ENCODE results near the gene SFXN4.

DNA sequence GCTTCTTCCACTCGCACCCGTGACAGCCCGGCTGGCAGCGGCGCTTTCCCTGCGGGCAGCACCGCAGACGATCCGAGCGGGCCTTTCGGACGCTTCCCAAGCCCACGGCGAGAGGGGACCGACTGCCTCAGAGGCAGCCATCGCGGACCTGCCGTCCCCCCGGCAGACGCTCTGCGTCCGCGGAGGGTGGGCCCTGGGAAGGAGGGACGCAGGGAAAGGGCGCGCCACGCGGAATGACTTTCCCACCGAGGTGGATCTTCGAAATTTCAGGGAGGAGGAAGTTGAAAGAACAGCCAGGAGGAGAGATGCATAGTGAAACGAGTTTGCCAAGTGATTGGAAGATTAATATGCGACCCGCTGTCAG lies 603 bp upstream of the PDZD8 start:
- PRO-cap, 2 experiments: no peak in any of the 2 experiments

DNA sequence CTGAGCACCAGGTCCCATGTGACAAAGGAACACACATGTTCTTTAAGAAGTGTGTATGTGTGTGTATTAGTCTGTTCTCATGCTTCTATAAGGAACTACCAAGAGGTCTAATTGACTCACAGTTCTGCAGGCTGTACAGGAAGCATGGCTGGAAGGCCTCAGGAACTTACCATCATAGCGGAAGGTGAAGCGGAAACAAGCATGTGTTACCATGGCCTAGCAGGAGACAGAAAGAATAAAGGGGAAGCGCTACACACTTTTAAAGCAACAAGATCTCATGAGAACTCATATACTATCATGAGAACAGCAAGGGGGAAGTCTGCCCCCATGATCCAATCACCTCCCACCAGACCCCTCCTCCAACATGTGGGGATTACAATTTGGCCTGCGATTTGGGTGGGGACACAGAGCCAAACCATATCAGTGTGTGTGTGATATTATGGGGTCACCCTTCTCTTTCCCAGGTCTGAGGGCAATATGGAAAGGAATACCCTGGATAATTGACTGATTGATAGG lies 22.9 kb upstream of the PDZD8 start:
- PRO-cap, 2 experiments: no peak in any of the 2 experiments

GRCh38 chr10:117531857-117533220 lies 10.2 kb upstream of the EMX2 start:
- PRO-cap, 2 experiments: no peak in any of the 2 experiments

- PRO-cap, 2 experiments: no peak in any of the 2 experiments
These were observed 1.5 kb downstream of the EMX2 start for GRCh38 chr10:117543967-117544613.

DNA sequence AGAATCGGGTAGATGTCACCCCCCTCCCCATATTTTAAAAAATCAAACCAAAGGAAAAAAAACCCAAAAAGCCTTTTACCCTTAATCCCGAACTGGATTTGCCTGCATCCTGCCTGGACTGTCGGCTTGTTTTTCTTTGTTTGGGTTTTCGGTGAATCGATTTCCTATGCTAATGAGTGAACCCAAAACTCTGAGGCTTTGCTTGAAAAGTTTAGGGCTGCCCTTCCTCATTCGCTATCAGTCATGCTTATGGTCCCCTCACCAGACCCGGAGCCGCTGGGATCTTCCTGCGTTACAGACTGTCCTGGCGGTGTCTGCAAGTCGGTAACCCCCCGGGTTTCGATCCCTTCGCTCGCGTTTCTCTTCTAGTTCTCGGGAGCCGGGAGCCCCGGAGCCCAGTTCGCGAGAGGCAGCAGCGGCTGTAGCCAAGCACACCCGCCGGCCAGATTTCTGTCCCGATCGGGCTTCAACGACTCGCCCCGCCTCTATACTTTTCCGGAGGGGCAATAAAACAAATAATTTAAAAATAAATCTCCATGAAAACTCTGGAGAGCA lies 2.2 kb downstream of the EMX2 start:
- PRO-cap, 2 experiments: no peak in any of the 2 experiments

- PRO-cap, 2 experiments: no peak in any of the 2 experiments
These were observed 4.8 kb downstream of the EMX2 start for GRCh38 chr10:117547331-117547733.

GRCh38 chr10:117684920-117685313 lies 142.4 kb downstream of the EMX2 start:
- PRO-cap, 2 experiments: no peak in any of the 2 experiments

DNA sequence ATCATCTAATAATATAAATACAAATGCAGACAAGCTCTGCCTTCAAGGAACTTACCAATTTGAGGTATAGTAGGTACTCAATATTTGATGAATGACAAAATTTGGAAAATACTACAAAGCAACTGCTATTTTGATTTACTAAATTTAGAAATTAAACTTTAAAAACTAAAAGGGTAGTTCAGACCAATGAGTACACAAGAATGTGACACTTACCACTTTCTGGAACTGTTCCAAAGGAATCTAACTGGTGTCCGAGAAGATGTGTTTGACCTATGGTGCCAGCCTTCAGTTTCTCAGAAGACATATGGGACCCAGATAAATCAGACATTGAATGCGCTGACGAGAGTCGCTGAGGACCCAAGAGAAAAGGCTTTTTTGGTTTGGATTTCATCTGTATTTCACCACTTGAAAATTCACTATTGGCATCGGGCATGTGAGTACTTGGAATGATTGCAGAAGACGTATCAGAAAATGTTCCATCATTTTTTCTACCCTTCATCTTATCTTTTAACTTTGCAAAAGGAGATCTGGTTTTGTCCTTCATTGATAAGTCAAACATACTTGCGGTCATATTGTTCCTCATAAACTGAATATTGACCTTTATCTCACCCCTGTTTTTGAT lies 6.7 kb downstream of the RAB11FIP2 start:
- PRO-cap, 2 experiments: no peak in any of the 2 experiments

DNA sequence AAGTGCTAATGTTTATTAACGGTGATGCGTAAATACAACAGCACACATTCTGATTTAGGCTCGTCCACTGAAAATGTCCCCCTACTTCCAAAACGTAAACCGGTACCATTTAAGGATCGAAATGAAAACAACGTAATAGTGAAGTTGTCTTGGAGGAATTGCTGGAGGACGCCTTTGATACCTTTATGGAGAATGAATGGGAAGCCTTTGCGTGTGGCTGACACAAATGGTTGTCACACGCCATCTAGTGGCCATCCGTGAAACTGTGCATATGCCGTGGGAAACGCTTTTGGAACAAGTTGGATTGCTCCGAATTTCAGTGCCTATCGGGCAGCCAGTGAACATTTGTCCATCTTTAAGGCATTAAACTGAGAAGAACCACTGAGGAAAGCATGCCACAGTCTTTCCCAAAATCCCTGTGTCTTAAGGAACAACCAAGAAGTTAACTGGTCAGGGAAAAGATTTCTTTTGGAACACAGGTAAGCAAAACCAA lies 100.9 kb downstream of the FAM204A start:
- PRO-cap, 2 experiments: no peak in any of the 2 experiments

GRCh38 chr10:118298190-118298618 lies 43.9 kb downstream of the FAM204A start:
- PRO-cap, 2 experiments: no peak in any of the 2 experiments

GRCh38 chr10:118759848-118760252 lies 5.1 kb upstream of the CACUL1 start:
- PRO-cap, 2 experiments: no peak in any of the 2 experiments

GRCh38 chr10:118792787-118793239 lies 38.0 kb upstream of the CACUL1 start:
- PRO-cap, 2 experiments: no peak in any of the 2 experiments

GRCh38 chr10:118840004-118840393 lies 85.2 kb upstream of the CACUL1 start:
- PRO-cap, 2 experiments: no peak in any of the 2 experiments

DNA sequence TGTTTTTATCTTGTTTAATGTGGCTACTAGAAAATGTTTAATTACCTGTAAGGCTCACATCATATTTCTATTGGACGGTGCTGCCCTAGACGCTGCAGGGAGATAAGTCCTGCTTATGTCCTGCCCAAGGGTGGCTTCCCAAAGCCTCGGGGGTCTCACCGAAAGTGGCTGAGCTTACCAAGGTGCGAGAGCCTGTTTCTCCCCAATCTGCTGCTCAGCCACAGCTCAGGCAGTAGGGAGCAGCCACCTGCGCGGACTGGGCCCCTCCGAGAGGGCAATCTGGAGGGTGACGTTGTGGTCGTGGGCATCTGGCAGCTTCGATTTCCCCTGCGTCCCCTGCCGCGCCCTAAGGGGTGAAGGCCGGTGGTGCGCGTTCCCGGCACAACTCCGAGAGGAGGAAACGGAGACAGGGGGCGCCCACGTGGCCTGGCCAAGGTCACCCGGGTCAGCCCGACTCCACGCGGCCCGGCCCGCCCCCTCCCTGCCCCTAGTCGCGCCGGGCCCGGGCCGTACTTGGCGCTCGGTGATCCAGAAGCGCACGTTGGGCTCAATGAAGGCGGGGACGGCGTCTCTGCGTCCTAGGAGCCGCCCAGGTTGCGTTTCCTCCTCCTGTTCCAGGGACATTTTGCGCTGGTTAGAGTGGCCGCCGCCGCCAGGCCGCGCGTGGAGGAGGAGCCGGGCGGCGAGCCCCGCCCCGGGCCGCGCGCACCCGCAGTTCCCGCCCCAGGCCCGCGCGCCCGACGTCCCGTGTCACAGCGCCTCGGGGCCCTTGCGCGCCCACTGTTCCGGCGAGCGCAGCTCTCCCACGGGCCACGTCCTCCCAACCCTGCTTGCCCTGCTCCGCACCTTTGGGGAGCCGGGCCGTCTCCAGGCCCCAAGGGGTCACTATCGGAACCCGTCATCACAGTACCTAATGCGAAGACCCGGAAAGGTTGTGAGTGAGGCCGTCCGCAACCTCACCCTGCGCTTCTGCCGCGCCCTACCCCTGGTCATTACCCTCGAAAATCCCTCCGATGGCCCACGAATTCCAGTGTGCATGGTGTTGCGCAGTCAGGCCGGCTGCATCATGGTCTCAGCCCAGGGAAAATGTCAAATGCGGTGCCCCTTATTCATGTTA lies at the start of gene SFXN4:
Gene SFXN4, minus strand, starts transcription at position 691 of the 1,117 bp plus-strand sequence.
- PRO-cap, 2 experiments: peak in 2 of 2 experiments; most common plus-strand start position 516 of the sequence (in 2); most common minus-strand start position 389 of the sequence (in 2)

- PRO-cap, 2 experiments: no peak in any of the 2 experiments
These were observed 897 bp upstream of the SFXN4 start for GRCh38 chr10:119166401-119166820.

GRCh38 chr10:119177200-119177406 lies 1.5 kb downstream of the PRDX3 start:
- PRO-cap, 2 experiments: no peak in any of the 2 experiments

- PRO-cap, 2 experiments: no peak in any of the 2 experiments
These were observed 13.9 kb downstream of the GRK5 start for GRCh38 chr10:119221270-119221671.

- PRO-cap, 2 experiments: peak in 2 of 2 experiments; most common minus-strand start chr10:119223204 (in 2)
These were observed 15.5 kb downstream of the GRK5 start for GRCh38 chr10:119222454-119223626.

DNA sequence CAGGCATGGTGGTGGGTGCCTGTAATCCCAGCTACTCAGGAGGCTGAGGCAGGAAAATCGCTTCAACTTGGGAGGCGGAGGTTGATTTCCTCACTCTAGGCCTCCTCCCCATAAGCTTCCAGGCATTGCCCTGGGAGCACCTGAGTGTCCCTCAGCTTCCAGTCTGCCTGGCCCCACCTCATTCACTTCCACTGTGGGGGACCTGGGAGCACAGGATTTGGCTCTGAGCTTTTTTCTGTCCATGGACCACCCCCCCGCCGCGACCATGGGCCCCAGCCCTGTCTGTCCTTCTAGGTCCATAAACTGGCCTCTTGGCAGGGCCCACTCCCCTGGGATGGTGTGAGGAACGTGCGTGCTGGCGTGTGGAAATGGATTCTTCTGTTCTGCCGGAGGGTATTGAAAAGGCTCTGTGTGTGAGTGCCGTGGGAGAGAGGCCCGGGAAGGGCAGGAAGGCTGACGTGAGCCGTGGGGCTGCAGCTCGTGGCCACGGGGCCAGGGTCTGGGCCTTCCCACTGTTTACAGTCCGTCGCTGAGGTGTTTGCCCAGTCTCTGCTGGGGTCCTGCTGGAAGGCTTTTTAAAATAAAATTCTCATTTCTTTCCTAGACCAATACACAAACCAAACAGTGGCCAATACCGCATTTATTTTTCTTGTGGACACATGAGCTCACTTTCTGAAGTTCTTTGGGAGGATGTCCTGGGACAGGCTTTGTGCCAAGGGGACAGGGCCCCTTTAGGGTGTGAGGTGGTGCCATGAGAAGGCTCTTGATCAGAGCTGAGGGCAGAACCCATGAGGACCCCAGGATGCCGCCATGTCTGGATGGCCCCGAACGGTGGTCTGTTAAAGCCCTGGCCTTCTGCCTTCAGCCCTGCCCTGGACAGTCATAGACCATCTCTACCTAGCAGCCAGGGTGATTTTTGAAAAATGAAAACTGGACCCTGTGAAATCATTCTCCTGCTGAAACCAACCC lies 123.8 kb downstream of the GRK5 start:
- PRO-cap, 2 experiments: no peak in any of the 2 experiments

- PRO-cap, 2 experiments: no peak in any of the 2 experiments
These were observed 150.7 kb downstream of the GRK5 start for GRCh38 chr10:119358210-119358425.

Measured in Metastatic Liver Carcinoma in the Adrenal Gland (tissue), 2 donors.